Parietal lobe (tissue), 2 donors: ENCODE data around the genes SLC9A2 and TMEM182.

GRCh38 chr2:102111511-102112142 lies 30.9 kb upstream of the IL1R1 start:
- RAMPAGE, long total RNA: no peak

DNA sequence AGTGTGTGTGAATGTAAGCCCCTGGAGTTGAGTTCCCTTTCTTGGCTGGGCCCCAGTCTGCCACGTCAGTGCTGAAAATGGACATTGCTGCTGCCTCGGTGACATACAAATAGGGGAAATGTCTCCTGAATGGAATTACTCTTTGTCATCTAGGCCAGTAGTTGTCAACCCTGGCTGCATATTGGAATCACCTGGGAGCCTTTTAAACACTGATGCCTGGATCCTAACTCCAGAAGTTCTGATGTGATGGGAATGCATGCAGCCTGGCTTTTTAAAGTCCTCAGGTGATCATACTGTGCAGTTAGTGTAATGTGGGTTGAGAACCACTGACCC lies 27.7 kb upstream of the IL1R1 start:
- RAMPAGE, long total RNA: no peak

GRCh38 chr2:102273577-102274357 lies 37.6 kb upstream of the IL1RL1 start:
- RAMPAGE, long total RNA: no peak

GRCh38 chr2:102325216-102325941 lies 14.0 kb downstream of the IL1RL1 start:
- RAMPAGE, long total RNA: no peak

- RAMPAGE, long total RNA: no peak
Measured at GRCh38 chr2:102367761-102368026, 12.1 kb downstream of the IL18R1 start.

DNA sequence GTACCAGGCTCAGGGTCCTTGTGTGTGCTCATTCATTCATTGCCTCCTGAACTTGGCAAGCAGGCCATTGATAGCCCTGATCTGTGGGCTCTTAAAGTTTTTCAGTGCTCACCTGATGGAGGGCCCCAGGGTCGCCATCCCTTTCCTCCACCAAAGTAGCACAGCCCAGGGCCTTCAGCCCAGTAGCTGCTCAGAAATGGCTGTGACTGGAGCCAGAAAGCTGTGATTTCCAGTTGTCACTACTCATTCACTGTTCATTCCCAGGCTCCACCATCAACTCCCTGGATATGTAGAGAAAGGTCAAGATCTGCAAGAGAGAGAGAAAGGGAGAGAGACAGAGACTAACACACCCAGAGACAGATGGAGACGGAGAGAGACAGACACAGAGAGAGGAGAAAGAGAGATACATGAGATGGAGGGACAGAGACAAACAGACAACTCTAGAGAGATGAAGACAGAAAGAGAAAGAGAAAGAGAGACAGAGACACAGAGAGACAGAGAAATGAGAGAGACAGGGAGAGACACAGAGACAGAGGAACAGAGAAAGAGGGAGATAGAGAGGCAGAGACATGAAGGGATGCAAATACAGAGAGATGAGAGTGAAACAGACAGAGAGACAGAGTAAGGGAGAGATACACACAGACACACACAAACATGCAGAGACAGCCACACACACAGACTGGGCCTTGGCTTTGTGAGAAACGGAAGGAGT lies 32.0 kb downstream of the IL18R1 start:
- RAMPAGE, long total RNA: no peak

GRCh38 chr2:102418338-102418784 lies 4.6 kb upstream of the IL18RAP start:
- RAMPAGE, long total RNA: no peak

- RAMPAGE, long total RNA: no peak
Measured at GRCh38 chr2:102618965-102620190, at the start of gene SLC9A2. Gene SLC9A2 (plus strand): TSS chr2:102619553.

DNA sequence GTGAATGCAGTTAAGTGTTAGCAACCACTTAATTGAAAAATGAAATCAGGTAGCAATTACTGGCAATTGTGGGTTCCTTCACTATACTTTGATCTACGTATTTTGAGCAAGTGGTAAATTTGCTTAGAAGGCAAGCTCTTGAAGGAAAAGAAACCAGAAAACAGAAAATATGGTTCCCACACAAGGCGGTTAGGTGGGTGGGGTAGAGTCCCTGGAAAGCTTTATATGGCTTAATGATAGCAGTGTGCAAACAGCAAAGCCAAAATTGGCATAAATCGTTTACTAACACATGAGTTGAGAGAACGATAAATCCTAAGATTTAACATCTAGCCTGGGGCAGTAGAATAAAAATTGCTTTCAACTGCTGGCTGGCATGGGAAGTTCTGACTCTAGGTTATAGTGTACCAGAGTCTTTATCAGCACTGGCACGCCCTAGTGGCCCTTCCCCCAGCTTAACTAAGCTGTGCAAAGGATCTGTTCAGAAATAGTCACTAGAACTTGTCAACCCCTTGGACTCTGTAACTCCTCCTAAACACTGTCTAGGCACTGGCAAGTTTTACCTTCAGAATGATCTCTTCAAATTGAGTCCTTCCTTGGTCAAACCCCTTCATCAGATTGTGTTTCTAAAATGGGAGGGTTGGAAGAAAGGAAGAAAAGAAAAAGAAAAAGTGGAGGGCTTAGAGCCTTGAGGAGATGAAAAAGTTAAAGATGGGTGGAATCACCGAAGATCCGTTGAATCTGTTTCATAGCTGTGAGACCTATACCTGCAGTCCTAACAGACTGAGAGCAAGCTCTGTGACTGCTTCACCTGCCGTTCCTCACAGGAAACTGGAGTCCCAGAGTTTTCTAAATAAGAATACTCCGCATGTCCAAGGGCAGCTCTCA lies 17.3 kb downstream of the SLC9A2 start:
- RAMPAGE, long total RNA: no peak

- RAMPAGE, long total RNA: no peak
Measured at GRCh38 chr2:102668022-102668578, 48.7 kb downstream of the SLC9A2 start.

GRCh38 chr2:102735676-102736057 lies 1.0 kb downstream of the MFSD9 start:
- RAMPAGE, long total RNA: no peak

DNA sequence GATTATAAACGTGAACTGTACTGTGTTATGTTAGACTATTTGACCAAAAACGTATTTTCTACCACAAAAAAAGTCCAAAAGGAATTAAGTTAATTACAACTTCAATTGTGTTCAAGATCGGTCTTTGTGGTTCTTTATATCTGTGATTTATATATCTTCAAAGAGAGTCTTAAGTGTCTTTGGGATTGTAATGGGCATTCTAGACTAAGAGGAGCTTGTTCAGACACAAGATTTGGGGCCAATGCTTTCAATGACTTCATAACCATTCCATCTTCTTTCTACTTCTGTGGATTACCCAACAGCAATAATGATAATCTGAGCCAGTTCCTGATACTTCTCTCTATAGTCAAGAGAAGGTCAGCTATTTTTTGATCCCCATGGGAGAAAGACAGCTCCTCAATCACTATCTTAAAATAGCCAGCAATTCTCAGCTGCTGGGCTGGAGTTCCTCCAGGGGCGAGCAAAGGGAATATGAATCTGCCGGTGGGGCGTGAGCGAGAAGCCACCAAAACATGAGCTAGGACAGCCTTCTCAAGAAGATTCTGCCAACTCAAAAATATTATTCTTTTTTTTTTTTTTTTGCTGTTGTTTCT lies at the start of gene TMEM182:
Gene TMEM182 (plus strand): TSS at position 474 of the 593 bp plus-strand sequence.
- RAMPAGE, long total RNA: no peak

DNA sequence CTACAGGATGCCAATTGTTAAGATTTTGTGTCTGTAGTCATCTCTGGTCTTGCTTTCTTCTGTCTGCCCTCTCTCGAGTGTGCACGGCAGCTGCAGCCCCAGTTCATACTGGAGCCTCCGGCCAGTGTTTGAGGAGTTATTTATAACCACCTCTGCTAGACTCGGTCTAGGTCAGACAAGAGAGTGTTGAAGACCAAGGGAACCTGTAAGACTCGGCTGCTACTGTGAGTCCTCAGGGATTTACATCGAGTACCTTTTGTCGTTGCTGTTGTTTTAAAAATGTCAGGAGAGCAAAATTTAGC lies 810.0 kb upstream of the POU3F3 start:
- RAMPAGE, long total RNA: no peak

DNA sequence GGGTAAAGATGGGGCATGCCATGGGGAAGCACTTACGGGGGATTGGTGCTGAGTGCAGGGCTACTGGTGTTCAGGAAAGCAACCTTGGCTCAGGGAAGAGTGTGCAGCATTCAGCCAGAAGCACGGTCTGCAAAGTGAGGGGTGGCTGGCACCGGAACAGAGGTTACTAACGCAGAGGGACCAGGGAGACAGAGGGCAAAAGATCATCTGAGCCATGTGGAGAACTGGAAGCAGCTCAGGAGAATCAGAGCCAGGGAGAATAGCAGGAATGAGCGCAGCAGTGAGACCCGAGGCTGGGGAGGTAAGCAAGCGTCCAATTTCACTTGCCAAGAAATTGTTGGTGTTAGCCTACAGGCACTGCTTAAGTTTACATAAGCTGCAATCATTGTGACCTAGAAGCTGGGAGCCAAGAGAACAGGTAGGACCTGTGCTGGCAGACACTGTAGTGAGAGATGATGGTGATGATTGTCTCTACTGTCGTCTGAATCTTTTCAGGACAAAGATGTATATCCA lies 372.6 kb upstream of the POU3F3 start:
- RAMPAGE, long total RNA: no peak

- RAMPAGE, long total RNA: no peak
Measured at GRCh38 chr2:104758029-104758355, 95.9 kb upstream of the POU3F3 start.

DNA sequence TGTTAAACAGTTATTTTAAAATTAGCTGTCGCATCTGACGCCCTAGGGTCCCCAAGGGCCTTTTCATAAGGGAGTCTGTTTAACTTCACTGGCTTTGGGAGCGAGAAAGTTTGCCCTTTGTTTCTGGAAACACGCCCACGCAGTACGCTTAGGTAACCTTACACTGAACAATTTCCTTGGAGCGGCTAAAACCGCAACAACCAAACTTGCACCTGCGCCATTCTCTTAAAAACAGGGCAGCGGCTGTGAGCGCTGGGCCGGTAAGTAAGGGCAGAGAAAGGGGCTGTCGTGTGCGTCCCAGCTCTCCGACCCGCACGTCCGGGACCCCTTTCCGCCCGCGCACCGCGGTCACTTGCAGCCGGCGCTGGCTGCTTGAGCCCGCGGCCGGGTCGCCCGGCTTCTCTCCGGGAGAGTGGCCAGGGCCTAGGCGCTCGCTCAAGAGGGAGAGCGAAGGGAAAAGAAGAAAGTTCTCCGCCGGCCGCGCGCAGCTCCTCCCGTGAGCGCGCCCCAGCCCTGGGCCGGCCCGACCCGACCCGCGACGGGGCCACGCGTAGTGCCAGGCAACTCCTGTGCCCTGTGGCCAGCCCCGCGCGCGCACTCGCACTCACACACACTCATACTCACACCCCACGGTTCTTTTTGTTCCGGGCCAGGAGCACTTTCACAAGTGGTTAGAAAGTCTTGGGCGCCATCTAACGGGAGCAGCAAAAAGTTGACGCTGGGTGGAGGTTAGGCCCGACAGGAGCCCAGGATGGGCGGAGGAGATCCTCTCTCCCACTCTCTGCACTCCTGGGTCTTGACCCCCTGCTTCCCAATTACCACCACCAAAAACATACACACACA lies 19.2 kb downstream of the POU3F3 start:
- RAMPAGE, long total RNA: no peak

GRCh38 chr2:105107825-105108024 lies 69.9 kb downstream of the MRPS9 start:
- RAMPAGE, long total RNA: no peak

- RAMPAGE, long total RNA: no peak
Measured at GRCh38 chr2:105275315-105275703, 33.8 kb downstream of the GPR45 start.

- RAMPAGE, long total RNA: no peak
Measured at GRCh38 chr2:105378483-105378762, 20.4 kb downstream of the FHL2 start.

- RAMPAGE, long total RNA: no peak
Measured at GRCh38 chr2:105388898-105389673, 9.8 kb downstream of the FHL2 start.